Placental epithelial cell (primary cell): ENCODE data around the gene FAM72A.

- CAGE, long polyA plus RNA, result no peak
These were observed 23.8 kb upstream of the CDK18 start for GRCh38 chr1:205480570-205481236.

GRCh38 chr1:205664357-205665167 lies 15.7 kb downstream of the SLC45A3 start:
- CAGE, long polyA plus RNA, result no peak

DNA sequence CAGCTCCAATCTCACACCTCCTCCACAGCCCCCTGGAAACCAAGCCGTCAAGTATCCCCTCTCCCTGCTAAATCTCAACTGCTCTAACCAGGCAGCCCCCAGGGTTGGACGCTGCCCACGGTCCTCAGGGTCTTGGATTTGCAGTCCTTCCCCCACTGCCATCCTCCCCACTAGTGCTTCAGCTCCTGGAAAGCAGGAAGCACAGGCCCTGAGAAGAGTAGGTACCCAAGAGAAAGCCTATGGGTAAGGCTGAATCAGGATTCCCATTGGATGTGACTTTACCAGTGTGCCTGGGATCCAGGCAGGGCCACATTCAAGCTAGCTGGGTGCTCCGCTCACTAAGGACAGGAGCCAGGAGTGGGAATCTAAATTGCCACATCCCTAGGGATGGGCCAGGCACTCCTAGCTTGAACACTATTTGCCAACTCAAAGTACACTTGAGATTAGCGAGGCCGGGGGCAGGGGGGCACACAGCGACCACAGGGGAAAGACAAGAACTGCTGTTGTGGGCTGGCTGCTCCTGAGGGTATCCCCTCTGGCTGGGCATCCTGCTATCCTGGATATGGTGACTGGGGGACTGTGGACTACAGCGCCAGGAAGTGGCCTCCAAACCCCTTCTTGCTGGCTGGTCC lies 4.4 kb downstream of the SLC45A3 start:
- CAGE, long polyA plus RNA, result no peak

DNA sequence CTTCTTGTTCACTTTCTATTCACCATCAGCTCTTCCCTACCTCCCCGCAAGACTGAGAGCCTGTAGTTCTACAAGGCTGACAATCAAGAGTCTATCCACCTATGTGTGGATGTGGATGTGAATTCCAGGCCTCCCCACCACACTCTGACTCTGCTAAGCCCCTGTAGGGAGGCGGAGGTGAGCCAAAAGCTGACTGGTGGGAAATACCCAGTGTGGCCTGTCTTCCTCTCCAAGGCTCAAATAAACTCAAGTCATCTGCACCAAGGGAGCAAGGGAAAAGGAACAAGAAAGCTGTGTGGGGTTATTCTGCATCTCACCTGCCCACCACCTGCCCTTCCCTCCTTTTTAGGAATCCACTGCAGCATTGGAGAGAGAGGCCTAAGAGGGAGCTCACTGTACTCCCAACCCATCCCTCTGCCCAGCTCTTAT lies 23.2 kb upstream of the SLC45A3 start:
- CAGE, long polyA plus RNA, result no peak

- CAGE, long polyA plus RNA, result no peak
These were observed 43.3 kb downstream of the SLC26A9 start for GRCh38 chr1:205900033-205900350.

DNA sequence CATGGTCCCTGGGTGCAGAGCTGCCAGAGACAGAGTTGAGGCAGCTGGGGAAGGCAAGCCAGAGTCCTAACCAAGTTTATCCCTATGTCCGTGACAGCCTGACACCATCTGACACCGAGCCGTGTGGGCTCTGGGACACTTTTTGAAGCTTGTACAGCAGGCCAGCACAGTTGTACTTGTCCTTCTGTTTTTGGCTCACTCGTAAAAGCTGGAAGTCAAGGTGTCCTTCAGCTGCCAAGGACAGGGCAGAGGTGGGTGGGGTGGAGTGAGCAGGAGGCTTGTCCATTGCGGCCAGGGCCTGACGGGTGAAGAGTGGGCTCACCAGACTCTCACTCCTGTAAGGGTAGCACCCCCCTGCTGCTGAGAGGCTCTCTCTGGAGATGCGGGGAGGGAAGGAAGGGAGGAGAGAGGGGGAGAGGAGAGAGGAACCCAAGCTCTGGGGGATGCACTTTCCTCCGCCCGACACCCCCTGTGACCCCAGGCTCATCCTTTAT lies 28.4 kb downstream of the SLC26A9 start:
- CAGE, long polyA plus RNA, result no peak

- CAGE, long polyA plus RNA, result no peak
These were observed 5.8 kb upstream of the RHEX start for GRCh38 chr1:206047197-206047589.

DNA sequence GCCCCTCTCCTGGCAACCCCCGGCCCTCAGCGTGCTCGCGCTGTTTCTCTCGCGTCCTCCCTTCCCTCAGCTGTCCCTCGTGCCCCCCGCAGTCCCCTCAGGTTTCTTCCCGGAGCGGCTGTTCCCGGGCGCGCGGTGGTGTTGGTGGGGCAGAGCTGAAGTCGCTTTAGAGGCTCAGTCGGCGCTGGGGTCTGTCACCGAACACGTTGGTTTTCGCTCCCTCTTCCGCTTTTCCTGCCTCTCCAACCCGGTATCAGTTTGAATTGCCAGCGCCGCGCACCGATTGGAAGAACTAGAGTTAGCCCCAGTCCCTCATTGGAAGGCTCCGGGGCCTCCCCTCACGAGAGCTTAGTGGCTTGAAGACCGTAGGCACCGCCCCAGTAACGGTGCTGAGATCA lies at the start of gene FAM72A:
TSS of gene FAM72A (minus strand) at position 205 of the 398 bp plus-strand sequence.
- CAGE, long polyA plus RNA, result no peak

DNA sequence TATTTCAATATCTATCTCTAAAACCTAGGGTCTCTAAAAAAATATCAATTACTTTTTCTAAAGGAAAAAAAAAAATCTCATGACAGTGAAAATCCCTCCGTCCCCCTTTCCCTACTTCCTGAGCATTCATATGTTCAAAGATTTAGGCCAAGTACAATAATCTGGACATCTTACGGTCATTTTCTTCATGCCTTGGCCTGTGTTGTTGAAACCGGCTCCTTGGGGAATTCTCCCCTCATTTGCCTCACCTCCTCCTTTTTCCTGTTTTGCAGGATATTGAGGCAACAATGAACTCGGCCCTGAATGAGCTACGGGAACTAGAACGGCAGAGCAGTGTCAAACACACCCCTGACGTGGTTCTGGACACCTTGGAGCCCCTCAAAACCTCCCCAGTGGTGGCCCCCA lies 9.5 kb upstream of the IKBKE start:
- CAGE, long polyA plus RNA, result no peak

GRCh38 chr1:206509714-206510267 lies 2.5 kb downstream of the RASSF5 start:
- CAGE, long polyA plus RNA, result no peak

DNA sequence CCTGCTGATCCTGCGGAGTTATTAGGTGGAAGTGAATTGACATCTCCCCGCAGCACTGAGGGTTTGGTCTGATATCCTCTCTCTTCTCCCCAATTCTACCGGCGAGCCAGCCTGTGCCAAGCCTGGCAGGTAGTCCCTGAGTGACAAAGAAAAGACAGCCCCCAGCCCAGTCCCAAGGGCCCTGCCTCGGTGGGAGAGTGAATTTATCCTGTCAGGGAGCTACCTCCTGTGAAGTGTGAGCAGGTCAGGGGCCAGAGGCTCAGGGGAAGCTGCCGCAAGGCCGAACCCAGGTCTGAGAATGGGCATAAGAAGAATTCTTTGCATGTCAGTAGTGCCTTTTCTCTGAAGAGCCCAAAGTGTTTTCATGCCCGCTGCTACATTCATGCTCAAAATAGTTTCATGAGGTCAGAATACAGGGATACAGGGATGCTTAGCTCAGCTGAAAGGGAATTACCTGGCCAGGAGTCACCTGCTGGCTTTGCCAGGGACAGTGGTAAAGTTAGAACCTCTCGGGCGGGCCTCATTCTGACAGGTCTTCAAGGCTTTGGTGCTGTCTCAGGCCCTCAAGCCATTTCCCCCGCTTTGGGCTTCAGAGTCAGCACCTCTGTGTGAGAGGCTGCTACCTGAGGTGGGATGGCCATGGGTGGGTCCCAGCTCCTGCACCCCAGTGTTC lies 5.3 kb downstream of the RASSF5 start:
- CAGE, long polyA plus RNA, result no peak

DNA sequence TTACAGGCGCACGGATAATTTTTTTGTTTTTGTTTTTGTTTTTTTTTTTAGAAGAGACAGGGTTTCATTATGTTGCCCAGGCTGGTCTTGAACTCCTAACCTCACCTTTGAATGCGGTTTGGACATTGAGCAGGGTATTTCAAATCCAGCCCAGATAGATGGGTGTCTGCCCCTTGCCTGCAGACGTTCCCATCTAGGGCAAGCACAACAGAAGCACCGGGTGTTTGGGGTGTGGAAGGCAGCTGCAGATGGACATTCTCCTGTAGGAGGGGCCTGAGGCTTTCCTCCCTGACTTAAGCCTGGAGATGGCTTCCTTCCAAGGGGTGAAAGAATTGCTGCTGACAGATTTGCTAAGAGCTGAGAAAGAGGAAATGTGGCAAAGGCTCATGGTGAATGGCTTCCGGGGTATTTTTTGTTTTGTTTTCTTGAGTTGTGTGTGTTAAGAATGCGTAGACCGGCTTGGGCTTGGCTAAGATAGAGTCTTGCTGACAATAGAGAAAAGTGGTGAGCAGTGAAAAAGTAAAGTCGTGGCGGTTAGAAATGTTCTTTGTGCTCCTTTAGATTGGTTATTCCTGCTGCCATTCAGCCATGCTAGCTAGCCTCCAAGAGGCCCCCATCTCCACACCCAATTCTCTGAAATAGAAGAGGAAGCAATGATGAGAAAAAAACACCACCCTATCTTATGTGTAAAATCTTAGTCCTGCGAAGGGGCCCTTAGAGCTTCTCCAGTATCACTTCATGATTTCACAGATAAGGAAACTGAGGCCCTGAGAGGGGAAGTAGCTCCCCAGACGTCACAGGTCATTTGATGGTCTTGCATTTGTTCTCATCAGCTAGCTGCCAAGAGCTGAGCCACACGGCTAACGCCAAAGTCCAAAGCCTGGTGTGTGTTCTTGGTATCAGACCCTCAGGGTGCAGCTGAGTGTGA lies 37.0 kb downstream of the EIF2D start:
- CAGE, long polyA plus RNA, result no peak

DNA sequence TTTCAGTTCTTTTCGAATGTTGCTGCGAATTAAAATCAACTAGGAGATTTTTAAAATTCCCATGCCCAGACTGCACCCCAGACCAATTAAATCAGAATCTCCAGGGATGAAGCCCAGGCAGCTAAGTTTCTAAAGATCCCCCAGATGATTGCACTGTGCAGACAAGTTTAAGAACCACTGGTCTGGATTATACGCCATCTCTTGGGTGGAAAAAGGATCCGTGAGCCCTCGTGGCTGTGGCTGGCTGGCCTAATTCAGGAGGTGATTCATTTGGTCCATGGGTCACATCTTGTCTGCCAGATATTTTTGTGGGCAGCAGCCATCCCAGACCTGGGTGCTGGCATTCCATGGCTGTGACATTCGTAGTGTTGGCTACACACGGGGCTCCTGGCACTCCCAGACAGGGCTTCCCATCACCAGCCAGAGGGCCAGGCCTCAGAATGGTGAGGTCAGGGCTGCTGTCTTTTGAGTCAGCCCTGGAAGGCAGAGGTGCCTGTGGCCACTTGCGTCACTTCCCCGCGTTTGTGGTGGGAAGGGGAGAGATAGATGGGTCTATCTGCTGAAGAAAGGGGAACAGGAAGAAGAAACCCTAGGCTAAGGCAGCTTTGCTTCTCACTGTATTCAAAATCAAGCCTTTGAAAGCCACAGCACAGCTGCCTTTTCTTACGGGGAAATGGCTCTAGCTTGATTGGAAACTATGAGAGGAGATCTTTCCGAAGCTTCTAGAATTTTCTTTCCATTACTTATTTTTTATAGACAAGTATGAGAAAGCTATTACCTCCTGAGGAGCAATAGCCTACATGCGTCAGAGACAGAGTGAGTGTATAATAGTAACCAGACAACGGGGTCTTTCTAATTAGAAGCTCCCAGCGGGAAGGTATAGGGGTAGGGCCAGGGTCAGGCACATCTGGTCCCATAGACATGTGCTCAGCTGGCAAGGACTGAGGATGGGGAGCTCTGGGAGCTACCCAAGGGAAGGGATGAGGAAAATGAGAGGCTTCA lies 32.3 kb downstream of the EIF2D start:
- CAGE, long polyA plus RNA, result no peak

DNA sequence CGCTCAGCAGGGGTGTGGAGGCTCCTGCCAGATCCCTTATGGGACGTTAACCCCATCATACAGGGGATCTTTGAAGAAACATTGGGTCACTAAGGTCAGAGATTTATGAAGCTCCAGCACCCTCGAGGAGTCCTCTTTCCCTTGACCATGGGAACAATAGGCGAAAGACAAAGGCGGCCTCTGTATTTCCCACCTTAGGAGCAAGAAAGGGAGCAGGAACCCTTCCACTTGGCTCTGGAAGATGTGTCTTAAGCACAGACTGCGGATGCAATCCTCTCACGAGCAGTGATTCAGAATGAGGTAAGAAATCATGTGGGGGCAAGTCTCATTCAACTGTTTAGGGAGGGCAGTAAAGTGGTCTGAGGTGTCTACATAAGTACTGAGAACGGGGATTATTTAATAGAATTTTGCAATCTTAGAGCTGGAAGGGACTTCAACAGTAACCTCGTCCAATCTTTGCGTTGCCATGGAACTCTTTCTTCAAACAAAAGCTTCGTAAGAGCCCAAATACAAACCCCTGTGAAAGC lies 1.7 kb upstream of the DYRK3 start:
- CAGE, long polyA plus RNA, result no peak

DNA sequence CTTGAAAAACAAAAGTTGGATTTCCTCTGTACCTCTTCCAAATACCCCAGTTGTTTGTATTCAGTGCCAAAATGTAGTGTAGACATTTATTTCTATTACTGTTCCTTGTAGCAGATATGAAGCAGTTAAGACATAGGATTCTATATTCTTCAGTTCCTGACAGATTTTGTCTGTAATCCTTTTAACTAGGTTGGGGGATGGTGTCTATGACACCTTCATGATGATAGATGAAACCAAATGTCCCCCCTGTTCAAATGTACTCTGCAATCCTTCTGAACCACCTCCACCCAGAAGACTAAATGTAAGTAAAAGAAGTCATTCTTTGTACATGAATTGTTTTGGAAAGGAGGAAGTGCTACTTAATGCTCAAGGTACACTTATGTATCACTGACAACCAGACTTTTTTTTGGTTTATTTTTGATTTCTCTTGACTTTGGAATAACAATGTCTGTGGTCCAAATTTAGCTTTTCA lies 2.2 kb downstream of the DYRK3 start:
- CAGE, long polyA plus RNA, result no peak

- CAGE, long polyA plus RNA, result no peak
These were observed 17.2 kb downstream of the DYRK3 start for GRCh38 chr1:206652234-206653169.

DNA sequence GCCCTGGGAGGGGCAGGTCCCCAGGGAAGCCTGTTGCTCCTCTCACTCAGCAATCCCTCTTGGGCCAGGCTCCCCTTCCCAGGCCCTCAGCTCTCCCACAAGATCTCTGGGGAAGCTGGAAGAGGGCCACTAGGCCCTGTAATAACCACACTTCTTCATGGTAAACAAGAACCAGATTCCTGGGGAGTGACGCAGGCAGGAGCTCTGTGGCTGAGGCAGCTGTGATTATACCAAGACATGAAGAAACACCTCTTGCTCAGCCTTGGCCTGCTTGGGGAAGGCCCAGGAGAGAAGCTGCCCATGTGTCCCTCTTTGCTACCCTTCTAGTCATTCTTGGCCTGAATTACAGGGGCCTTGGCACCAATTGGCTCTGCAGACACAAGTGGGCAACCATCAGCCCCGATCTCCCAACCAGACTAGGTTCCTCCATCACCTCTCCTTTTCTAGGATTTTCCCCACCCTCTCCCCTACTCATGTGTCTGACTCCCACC lies 9.8 kb upstream of the MAPKAPK2 start:
- CAGE, long polyA plus RNA, result no peak

DNA sequence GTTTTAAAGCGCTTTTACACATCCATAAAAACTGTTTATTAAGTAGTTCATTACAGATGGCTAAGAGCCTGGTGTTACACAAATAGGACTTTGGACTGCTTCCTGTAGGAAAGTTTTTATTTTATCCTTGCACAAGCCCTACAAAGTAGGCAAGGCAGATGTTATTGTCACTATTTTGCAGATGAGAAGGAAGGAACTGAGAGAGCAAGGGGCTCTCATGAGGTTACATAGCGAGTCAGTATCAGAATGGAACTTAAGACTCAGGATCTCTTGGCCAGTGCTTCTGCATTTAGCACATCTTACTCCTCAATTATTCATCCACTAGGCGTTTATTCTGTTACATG lies 2.6 kb upstream of the MAPKAPK2 start:
- CAGE, long polyA plus RNA, result no peak

- CAGE, long polyA plus RNA, result no peak
These were observed 35.6 kb upstream of the IL19 start for GRCh38 chr1:206734713-206735712.

DNA sequence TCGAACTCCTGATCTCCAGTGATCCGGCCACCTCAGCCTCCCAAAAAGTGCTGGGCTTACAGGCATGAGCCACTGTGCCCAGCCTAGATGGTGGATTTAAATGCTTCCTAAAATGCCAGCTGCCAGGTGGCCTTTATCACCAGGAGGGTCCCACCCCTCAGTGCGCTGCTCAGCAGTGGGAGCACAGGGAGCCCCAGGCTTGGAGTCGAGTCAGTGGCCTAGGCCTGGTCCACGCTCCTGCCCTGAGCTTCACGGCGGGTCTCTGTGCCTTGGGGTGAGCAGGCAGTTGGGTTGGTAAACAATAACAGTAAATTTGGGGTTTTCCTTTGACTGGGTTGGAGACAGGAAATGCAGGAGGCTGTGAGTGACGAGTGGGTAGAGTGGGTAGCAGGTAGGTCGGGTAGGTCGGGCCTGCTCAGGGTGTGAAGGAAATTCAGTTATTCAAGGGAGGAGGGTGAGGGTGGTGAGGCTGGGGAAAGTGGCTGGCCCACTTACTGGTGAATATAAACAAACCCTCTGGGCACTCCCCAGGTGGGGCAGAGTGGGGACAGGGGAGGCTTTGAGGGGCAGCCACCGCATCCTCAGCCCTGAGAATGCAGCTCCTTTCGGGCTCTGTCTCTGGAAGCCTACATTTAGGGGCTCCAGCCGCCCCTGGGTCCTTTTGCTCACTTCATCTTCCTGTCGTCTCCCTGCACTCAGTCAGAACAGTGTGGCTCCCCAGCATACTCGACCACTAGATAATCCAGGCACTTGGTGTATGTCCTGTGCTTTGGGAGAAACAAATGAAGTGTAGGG lies 33.5 kb upstream of the IL19 start:
- CAGE, long polyA plus RNA, result no peak